Temporal lobe (tissue), 2 donors: ENCODE data around the genes PDE4C, JUND, LSM4, GDF15 and SSBP4.

DNA sequence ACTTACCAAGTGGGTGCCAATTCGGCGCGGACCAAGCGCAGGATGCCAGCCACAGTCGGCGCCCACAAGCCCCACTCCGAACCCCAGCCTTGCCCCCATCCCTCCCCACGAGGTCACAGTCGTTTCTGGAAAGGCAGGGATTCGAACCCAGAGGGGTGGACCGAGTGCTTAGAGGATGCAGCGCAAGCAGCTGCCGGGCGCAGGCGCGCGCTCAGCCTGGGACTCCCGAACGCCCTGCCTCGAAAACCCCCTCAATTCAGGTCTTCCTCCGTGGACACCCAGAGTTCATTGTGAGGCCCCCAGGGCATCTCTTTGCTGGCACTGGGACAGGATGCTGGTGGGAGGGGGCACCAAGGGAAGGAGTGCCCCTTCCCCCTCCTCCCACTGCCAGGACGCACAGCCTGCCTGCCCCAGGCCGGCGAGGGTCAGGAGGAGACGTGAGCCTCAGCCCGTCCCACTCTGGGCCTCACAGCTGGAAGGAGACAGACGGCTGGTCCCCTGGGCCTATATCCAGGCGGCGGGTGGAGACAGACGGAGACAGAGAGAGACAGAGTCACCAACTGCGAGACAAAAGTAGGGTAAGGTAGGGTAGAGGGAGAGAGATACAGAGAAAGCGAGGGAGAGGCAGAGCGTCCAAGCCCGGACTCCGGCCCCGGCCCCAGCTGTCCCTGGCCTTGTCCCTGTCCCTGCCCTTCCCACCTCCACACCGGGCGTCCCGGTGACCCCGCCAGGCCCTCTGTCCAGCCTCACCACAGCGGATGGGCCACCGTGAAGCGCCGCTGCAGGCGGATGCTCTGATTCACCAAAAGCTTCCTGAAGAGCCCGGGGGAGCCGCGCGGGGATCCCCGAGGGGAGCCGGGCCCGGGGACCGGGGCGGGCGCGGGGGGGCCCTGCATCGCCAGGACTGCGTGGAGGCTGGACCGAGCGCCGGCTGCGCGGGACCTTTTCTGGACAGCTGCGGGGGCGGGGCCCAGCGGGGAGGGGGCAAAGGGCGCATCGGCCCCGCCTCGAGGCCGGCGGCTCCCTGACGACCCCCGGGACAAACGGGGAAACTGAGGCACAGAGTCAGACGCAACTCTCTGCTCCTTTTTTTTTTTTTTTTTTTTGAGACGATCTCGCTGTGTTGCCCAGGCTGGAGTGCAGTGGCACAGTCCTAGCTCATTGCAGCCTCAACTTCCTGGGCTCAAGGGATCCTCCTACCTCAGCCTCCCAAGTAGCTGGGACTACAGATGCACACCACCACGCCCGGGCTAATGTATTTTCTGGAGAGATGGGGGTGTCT lies at the start of gene PDE4C:
Gene PDE4C (minus strand): TSS at position 919 of the 1,282 bp plus-strand sequence.
- RAMPAGE, long total RNA, result no peak

GRCh38 chr19:18247947-18248524 lies 21.8 kb upstream of the PDE4C start:
- RAMPAGE, long total RNA, result no peak

GRCh38 chr19:18254963-18255140 lies 19.4 kb downstream of the IQCN start:
- RAMPAGE, long total RNA, result no peak

GRCh38 chr19:18280944-18281977 lies at the start of gene JUND:
Gene JUND, minus strand, starts transcription at chr19:18281622.
- RAMPAGE, long total RNA, result no peak

DNA sequence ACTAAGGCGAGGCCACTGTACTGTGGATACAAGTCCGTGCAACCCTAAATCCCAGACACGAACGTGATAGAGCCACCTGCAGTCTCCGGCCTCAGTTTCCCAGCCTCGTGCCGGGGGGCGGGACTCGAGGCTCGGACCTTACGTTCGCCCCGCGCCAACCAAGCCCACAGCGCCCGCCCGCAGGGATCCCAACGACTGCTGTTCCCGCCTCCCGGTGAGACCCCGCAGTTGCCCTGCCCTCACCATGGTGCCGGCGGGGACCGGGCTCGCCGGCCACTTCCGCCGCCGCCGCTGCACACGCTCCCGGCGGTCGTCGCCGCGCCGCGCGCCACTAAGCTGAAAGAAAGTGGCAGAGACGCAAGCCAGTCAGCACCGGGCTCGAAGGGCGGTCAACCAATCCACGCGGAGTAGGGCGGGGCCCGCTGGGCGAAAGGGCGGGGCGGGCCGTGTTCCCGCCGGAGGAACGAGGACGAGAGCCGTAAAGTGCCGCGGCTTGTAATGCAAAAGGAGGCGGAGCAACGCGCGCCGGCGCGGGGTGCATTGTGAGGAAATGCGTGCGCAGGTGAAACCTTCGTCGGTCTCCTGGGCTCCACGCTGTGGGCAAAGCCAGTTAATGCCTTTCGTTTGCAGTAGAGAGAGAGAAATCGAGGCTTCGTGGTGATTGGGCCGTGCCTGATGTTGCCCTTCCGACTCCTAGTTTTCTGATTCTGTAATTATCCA lies at the start of gene LSM4:
Gene LSM4 (minus strand): TSS at position 302 of the 720 bp plus-strand sequence.
- RAMPAGE, long total RNA, result start-site peak on the minus strand centred at position 297 of the sequence, 53 bp wide, 1,036 and 233 reads in 2 replicates

- RAMPAGE, long total RNA, result no peak
Measured at GRCh38 chr19:18380013-18380778, 5.8 kb upstream of the GDF15 start.

DNA sequence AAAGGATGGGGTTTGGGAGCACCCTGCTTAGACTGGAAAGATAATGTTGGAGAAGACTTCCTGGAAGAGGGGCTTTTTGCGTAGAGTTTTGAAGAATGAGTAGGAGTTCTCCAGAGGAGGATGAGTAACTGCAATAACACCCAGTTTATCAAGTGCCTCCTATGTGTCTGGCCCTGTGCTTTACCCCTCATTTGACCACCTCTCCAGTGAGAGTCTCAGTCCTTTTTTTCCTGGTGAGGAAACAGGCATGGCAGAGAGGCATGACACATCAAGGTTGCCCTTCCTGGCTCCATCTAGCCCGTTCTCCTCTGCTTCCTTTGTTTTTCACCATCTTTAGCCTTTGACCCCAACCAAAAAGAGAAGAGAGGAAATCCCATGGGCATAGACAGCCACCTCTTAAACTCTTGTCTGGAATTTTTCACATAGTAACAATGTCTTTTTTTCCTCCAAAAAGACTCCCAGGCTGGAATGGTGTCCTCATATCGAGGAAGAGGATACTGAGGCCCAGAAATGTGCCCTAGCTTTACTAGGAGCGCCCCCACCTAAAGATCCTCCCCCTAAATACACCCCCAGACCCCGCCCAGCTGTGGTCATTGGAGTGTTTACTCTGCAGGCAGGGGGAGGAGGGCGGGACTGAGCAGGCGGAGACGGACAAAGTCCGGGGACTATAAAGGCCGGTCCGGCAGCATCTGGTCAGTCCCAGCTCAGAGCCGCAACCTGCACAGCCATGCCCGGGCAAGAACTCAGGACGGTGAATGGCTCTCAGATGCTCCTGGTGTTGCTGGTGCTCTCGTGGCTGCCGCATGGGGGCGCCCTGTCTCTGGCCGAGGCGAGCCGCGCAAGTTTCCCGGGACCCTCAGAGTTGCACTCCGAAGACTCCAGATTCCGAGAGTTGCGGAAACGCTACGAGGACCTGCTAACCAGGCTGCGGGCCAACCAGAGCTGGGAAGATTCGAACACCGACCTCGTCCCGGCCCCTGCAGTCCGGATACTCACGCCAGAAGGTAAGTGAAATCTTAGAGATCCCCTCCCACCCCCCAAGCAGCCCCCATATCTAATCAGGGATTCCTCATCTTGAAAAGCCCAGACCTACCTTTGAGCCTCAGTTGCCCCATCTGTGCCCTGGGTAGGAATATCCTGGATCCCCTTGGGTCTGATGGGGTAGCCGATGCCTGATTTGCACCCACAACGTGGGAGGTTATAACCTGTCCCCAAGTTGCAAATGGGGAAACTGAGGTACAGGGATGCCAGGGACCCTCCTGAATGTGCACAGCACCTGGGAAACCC lies at the start of gene GDF15:
Gene GDF15 (plus strand): TSS at position 696 of the 1,287 bp plus-strand sequence.
- RAMPAGE, long total RNA, result no peak

- RAMPAGE, long total RNA, result no peak
Measured at GRCh38 chr19:18414769-18416038, 4.0 kb upstream of the SSBP4 start.

GRCh38 chr19:18419102-18420115 lies at the start of gene SSBP4:
Gene SSBP4, plus strand, starts transcription at chr19:18419398.
- RAMPAGE, long total RNA, result no peak

DNA sequence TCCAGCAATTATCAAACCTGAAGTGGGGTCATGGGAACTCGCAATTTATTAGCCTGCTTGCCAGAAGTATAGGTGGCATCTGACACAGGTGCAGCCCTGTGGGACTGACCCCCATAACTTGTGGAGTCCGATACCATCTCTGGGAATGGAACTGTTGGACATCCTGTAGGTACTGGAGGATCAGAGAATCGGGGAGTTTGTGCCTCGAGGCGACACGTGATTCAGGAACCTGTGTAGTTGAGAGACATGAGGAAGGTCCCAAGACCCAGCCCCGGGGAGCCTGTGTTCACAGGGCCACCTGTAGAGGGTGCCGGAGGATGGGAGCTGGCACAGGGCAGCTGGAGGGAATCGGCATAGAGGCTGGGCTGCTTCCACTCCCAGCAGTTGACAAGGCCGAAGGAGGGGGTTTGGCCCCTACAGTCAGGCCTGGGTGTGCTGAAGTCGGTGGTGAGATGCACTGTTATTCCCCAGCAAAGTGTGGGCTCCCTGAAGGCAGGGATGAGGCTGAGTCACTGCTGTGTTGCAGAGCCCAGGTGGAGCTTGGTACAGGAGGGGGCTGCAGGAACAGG lies 2.4 kb upstream of the ISYNA1 start:
- RAMPAGE, long total RNA, result no peak

DNA sequence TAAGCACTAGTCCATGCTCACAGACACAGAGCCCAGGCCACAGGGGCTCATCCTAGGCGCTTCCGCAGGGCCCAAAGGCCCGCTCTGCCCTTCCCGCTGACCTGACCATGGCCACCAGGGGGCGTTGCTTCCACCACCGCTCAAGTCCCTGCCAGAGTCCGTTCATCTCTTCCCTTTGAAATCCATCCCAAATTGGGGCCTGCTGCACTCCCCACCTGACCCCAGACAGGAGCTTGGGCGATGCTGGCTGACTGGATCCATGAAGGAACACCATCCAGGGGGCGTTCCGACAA lies 31.7 kb upstream of the ISYNA1 start:
- RAMPAGE, long total RNA, result no peak

GRCh38 chr19:18495159-18495876 lies 26.6 kb downstream of the ELL start:
- RAMPAGE, long total RNA, result no peak

GRCh38 chr19:18503960-18505394 lies 17.4 kb downstream of the ELL start:
- RAMPAGE, long total RNA, result no peak

DNA sequence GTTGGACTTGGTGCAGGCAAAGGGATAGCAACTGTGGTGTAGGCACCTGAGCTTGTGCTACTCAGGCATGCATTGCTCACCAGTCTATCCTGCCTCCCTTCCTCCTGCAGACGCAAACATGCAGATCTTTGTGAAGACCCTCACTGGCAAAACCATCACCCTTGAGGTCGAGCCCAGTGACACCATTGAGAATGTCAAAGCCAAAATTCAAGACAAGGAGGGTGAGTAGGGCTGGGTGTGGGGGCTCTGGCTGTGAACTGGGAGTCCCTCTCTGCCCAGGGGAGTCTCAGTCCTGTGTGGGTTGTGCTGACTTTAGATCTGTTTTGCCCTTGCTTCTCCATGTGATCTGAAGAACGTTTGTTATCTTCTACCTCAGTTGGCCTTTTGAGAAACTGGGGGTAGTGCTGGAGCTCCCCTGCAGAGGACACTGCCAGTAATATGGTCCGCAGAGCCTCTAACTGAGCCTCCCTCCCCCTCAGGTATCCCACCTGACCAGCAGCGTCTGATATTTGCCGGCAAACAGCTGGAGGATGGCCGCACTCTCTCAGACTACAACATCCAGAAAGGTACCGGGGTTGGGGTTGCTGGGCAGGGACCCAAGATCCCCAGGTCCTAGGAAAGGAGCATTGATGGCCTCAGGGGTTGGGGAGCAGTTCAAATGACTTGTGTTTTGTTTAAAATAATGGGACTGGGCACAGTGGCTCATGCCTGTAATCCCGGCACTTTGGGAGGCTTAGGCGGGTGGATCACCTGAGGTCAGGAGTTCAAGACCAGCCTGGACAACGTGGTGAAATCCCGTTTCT lies 1.7 kb downstream of the UBA52 start:
- RAMPAGE, long total RNA, result no peak

DNA sequence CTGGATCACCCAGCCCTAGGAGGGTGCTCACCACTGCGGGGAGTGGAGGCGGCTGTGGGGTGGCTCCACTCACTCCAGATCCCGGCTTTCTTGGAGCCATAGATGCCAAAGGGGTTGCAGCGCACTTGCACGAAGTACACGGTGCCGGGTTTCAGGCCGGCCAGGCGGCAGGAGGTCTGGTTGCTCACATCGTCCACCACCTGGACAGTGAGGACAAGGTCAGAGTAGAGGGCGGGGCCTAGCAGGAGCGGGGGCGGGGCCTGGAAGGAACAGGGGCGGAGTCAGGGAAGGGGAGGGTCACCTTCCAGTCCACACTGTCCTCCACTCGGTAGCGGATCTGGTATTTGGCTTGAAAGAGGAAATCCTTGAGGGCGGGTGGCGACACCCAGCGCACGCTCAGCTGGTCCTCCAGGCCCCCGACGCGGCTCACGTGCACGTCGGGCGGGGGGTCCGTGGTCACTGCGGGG lies 8.0 kb downstream of the REX1BD start:
- RAMPAGE, long total RNA, result no peak

- RAMPAGE, long total RNA, result no peak
Measured at GRCh38 chr19:18604524-18604801, 2.1 kb downstream of the CRLF1 start.

DNA sequence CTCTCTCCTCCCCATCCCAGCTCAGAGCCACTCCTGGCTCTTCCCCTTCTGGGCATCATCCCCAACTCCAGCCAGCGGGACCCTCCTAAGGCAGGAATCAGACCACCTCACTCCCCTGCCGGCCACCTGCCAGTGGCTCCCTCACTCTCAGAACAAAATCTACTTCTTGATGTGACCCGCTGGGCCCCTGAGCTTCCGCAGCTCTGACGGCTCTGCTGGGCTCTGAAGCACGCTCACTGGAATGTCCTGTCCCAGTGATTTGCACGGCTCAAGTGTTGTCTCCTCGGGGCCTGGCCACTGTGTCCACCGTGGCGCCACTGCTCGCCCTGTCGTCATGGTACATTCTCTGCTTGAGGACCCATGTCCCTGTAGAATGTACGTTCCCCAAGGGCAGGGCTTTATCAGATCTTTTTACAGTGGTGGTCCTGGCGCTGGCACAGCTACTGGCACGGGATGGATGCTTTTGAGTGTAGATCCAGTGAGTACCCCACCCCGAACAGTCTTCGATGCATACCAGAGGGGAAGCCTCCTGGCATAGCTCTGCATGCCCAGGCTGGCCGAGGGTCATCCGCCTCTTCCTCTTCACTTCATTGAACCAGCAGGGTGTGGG lies 12.1 kb downstream of the KLHL26 start:
- RAMPAGE, long total RNA, result no peak

GRCh38 chr19:18708166-18708760 lies 24.8 kb downstream of the CRTC1 start:
- RAMPAGE, long total RNA, result no peak

DNA sequence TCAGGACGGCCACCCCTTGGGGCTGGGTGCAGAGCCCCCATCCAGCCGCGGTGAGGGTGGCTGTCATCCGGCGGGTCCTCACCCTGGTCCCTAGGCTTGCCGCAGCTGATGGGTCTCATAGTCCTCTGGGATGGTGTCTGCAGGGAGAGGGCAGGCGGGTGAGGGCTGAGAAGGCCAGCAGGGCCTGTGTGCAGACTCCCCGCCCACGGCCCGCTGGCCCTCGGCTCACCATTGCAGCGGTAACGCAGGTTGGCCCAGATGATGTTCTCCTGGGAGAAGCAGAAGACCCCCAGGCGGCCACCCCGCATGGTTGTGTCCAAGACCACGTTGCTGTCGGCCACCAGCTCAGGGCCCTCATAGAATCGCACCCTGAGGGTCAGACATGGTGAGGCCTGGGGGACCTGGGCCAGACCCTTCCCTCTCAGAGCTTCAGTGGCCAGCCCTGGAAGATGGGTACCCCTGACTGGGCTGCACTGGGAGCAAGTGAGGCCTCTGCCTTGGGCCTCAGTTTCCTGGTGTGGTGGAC lies 8.2 kb downstream of the COMP start:
- RAMPAGE, long total RNA, result no peak

- RAMPAGE, long total RNA, result no peak
Measured at GRCh38 chr19:18833751-18835050, 2.4 kb downstream of the UPF1 start.